Psoas muscle (tissue), 2 donors: ENCODE data around the genes CYSLTR1 and ITM2A.

DNA sequence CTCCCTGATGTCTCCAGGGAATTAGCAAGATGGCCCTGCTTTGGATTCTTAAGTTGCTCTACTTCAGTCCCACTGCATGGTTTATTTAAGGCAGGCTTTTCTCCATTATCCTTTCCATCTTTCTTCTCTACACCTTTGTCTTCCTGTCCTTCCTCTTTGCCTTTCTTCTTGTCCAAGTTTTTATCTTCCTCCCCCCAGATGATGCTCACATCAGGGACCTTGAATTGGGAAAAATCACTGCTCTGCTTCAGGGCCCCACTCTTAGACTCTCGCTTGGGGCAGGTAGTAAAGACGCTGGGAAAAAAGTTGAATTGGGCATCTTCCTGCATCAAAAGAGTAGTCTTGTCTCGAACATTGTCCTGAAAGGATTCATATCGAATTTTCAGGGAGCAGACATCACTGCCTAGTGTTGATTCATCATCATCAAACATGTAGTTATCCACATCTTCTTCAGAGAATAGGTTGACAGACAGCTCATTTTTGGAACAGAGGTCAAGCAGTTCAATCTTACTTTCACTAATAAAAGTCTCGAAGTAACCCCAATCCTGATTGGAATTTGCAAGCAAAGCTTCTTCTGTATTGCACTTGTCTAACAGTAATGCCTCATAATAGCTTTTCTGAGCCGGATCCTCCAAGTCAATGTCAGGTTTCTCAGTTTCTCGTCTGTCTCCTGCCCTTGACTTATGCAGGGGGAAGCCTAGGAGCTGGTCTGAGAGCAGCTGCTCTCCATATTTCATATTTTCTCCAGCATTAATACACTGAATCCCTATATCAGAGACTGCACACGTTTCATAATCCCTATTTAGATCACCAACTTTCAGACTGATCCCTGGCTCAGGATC, 129.0 kb upstream of the RLIM start:
- PRO-cap, 2 experiments = no peak in any of the 2 experiments

- PRO-cap, 2 experiments = no peak in any of the 2 experiments
These were observed 40.6 kb downstream of the MAGEE2 start for GRCh38 chrX:75744469-75744825.

- PRO-cap, 2 experiments = no peak in any of the 2 experiments
These were observed 2.5 kb upstream of the MAGEE2 start for GRCh38 chrX:75787643-75787923.

DNA sequence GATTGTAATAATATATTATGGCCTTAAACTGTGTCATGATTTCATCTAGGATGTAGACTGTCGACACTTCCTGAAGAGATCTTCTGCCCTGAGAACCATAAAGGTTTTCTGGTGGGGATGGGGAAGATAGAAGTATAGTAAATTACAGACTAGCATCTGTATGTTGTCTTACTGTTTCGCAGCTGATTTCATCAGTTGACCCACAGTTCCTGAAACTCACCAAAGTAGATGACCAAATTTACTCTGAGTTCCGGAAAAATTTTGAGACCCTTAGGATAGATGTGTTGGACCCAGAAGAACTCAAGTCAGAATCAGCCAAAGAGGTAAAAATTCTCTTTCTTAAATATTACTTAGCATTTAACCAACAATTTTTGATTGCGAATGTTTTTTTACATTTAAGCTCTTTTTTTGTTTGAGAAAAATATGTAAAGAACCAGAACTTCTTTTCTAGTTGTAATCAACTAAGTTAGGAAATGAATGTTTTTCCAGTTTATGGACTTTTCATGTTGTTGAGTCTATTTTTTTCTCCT, 2.5 kb downstream of the PBDC1 start:
- PRO-cap, 2 experiments = no peak in any of the 2 experiments

DNA sequence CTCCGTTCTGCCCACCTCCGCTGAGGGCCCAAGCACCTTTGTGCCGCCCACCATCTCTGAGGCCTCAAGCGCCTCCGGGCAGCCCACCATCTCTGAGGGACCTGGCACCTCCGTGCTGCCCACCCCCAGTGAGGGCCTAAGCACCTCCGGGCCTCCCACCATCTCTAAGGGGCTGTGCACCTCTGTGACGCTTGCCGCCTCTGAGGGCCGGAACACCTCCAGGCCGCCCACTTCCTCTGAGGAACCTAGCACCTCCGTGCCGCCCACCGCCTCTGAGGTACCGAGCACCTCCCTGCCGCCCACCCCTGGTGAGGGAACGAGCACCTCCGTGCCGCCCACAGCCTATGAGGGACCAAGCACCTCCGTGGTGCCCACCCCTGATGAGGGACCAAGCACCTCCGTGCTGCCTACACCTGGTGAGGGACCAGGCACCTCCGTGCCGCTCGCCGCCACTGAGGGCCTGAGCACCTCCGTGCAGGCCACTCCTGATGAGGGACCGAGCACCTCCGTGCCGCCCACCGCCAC, 680 bp downstream of the MAGEE1 start:
- PRO-cap, 2 experiments = no peak in any of the 2 experiments

DNA sequence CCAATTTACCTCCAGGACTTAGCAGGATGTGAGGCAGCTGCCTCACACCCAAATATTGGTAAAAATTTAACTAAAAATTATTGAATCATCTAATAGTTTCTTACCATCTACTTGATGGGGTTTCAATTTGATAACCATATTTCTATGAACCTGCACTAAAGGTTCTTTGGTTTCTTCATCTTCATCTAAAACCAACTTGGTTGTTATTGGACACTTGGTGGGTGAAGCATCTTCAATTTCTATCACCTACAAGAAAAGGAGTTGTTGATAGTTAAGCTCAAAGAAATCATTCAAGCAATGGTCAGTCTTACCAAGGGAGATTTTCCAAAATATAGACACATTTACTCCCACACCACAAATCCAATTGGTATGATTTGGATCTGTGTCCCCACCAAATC, 150.2 kb downstream of the ATRX start:
- PRO-cap, 2 experiments = no peak in any of the 2 experiments

- PRO-cap, 2 experiments = no peak in any of the 2 experiments
These were observed 101.8 kb downstream of the ATRX start for GRCh38 chrX:77684078-77684701.

DNA sequence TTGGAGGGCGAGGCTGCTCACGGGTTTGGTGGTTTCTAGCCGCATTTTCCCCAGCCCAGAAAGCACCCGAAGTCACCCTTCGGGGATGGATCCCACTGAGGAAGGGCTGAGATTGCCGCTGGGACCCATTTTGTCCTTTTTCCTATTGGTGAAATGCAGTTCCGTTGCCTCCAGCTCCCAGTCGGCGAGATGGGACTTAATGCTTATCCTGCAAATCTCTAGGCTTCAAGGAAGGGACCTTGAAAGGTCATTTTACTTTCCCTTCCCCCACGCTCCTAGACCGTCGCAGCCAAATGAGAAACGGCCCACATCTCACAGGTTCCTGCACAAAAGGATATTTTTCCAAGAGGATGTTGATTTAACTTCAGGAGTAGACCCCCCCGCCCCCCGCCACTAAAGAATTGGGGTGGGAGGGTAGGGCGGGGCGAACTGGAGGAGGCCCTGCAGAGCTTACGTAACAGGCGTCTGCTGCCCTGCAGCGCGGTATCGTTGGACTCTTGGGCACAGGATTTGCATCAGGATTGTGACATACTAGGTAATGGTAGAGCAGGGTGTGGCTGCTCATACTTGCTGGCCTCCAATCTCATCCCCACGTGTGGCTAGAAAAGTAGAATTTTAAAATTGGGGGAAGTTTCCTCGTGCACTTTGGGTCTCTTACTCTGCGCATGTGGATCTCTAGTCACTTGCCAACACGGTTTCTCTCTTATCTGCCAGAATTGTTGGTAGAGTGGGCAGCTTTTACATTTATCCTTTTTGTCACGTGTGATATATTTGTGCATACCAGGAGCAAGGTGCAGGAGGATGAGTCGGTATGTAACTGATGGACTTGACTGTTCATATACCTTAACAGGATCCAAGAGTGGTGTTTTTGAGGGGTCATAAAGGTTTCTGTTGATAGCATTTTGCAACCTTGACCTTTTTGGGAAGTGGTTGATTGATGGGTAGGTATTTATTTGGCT, 763 bp downstream of the PGK1 start:
- PRO-cap, 2 experiments = peak in 1 of 2 experiments; most common plus-strand start position 529 of the sequence (in 1); most common minus-strand start position 496 of the sequence (in 1)

DNA sequence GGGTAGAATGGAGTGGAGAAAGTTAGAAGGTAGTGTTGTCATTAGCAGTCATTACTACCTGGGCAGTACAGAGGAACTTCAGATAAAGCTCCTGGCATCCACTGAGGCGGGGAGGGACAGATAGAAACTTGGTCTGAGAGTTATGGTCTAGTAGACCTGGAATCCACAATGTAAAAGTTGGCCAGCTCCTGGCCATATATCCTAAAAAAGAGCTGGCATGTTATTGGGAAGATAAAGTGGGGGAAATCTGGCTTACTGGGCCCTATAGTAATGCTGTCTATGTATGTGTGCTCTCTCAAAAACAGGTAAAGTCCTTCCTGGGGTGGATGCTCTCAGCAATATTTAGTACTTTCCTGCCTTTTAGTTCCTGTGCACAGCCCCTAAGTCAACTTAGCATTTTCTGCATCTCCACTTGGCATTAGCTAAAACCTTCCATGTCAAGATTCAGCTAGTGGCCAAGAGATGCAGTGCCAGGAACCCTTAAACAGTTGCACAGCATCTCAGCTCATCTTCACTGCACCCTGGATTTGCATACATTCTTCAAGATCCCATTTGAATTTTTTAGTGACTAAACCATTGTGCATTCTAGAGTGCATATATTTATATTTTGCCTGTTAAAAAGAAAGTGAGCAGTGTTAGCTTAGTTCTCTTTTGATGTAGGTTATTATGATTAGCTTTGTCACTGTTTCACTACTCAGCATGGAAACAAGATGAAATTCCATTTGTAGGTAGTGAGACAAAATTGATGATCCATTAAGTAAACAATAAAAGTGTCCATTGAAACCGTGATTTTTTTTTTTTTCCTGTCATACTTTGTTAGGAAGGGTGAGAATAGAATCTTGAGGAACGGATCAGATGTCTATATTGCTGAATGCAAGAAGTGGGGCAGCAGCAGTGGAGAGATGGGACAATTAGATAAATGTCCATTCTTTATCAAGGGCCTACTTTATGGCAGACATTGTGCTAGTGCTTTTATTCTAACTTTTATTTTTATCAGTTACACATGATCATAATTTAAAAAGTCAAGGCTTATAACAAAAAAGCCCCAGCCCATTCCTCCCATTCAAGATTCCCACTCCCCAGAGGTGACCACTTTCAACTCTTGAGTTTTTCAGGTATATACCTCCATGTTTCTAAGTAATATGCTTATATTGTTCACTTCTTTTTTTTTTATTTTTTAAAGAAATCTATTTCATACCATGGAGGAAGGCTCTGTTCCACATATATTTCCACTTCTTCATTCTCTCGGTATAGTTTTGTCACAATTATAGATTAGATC, 13.5 kb downstream of the TAF9B start:
- PRO-cap, 2 experiments = no peak in any of the 2 experiments

GRCh38 chrX:78132957-78134074, 6.1 kb downstream of the TAF9B start:
- PRO-cap, 2 experiments = no peak in any of the 2 experiments

- PRO-cap, 2 experiments = no peak in any of the 2 experiments
These were observed at the start of gene CYSLTR1 for GRCh38 chrX:78327005-78328070. TSS of gene CYSLTR1 (minus strand) at chrX:78327611.

- PRO-cap, 2 experiments = no peak in any of the 2 experiments
These were observed 342 bp downstream of the RTL3 start for GRCh38 chrX:78658815-78659156.

DNA sequence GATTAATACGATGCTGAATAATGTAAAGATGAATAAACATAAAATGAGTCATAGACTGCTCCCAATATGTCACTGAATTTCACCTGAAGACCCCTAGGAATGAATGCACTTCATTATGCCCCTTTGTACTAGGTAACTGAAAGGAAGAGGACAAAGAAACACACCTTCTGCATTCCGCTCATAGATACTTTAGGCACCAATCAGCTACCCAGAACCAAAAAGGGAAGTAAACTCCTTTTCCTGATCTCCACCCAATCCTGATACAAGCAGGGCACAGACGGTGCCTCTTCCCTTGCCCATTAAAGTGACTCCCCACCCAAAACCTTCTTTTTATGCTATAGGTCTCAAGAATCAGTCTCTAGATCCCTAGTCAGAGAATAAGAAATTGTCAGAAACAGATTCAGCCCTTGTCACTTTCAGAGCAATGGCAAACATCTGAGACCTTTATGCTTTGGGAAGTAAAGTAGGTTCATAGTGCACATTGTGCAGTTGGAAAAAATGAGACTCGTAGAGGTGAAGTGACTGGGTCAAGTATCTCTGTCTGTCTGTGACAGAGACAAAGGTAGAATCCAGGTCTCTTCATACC, 2.3 kb downstream of the GPR174 start:
- PRO-cap, 2 experiments = no peak in any of the 2 experiments

DNA sequence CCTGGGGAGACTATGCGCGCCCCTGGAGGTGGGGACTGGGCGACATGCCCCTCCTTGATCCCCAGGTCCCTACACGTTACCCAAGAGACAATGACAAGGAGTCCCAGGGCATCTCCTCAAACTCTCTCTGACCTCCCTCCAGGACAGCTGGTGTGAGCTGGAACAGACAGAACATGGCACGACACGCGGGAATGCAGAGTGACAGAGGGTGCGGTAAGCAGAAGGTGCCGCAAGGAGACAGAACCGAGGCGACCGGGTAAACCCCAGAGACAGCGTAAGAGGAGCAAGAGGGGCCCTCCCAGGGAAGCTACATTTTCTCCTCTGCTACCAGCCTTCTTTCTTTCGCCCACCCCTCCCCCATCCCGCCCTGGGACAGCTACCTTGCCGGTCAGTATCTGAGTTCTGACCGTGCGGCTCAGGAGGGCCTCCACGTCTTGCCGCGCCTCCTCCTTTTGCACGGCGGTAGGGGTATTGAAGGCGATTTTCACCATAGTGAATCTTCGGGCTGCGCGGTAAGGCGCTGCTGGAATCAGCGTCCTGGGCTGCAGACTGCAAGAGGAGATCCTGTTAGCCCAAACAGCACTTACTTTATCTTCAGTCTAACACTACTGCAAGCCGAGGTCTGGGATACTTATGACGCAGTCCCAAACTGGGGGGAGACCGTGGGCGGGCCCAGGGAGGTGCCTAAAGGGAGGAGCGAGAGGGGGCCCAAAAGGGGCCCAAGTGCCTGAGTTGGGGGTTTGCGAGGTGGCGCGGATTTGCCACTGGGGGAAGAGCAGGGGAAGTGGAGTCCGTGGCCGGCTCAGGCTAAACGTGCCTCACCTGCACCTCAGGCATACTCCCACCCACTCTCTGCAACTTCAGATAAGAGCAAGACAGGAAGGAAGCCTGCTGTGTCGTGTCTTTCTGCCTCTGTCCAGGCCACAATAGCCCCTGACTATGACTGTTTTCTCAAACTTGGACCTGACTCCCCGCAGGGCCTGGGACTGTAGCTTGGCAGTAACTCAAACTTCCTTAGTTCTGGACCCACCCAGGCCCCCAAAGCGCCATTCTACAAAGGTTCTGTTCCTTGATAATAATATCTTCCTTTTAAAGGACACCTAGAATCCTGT, at the start of gene ITM2A:
ITM2A (minus strand) TSS at position 610 of the 1,112 bp plus-strand sequence.
- PRO-cap, 2 experiments = peak in 1 of 2 experiments; most common minus-strand start position 854 of the sequence (in 1)

- PRO-cap, 2 experiments = no peak in any of the 2 experiments
These were observed 178.4 kb downstream of the BRWD3 start for GRCh38 chrX:80631338-80631694.

GRCh38 chrX:81120651-81121494, 80.8 kb downstream of the HMGN5 start:
- PRO-cap, 2 experiments = no peak in any of the 2 experiments

DNA sequence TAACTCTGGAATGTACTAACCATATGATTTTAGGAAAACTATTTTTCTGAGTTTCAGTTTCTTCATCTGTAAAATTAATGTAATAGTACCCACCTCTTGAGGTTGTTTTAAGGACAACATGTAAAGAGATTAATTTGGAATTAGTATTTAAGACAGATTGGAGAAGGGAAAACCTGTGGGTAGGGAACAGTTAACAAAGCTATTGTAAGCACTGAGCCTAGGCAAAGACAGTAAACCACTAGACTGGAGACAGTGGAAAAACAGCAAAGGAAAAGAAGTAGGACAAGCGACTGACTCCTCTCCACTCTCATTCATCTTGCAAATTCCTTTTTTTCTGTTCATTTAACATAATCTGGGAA, 843 bp downstream of the HMGN5 start:
- PRO-cap, 2 experiments = no peak in any of the 2 experiments

- PRO-cap, 2 experiments = no peak in any of the 2 experiments
These were observed 623 bp downstream of the RPS6KA6 start for GRCh38 chrX:84187425-84187727.

DNA sequence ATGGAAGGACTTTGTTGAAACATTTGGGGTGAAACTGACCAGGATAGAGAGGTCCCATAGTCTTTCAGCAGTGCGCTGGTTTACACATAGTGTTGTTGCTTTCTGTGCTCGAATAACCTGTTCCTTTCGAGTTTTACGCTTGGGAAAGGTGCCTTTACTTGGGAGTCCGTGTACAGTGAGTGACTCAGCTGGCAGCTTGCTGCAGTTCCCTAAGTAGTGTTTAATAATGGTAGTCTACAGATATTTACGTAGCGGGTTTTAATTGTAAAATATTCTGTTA, 581 bp downstream of the APOOL start:
- PRO-cap, 2 experiments = no peak in any of the 2 experiments

DNA sequence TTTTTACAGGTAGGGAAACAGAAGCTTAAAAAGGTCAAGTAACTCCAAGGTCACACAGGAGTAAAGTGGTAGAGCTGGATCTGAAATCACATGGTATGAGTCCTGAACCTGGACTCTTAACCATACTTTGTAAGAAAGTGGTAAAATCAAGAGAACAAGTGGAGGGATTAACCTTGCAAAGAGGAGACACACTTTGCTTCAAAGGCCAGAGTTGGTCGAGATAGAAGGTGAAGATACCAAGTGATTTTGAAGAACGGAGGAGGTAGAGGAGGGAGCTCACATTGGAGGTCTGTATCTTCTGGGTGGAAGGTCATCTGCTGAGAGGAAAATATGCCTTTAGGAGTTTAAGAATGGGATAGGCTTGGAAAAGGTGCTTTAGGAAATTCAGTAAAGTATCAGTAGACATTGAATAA, 3.1 kb downstream of the APOOL start:
- PRO-cap, 2 experiments = no peak in any of the 2 experiments